HTERT-HM (cell line): ENCODE measurements around the genes AACS and TMEM132B.

- RRBS, result 52% methylated on average over 4 of the region's 19 CpGs
Observed at GRCh38 chr12:124490747-124491505, 76.5 kb downstream of the NCOR2 start.

DNA sequence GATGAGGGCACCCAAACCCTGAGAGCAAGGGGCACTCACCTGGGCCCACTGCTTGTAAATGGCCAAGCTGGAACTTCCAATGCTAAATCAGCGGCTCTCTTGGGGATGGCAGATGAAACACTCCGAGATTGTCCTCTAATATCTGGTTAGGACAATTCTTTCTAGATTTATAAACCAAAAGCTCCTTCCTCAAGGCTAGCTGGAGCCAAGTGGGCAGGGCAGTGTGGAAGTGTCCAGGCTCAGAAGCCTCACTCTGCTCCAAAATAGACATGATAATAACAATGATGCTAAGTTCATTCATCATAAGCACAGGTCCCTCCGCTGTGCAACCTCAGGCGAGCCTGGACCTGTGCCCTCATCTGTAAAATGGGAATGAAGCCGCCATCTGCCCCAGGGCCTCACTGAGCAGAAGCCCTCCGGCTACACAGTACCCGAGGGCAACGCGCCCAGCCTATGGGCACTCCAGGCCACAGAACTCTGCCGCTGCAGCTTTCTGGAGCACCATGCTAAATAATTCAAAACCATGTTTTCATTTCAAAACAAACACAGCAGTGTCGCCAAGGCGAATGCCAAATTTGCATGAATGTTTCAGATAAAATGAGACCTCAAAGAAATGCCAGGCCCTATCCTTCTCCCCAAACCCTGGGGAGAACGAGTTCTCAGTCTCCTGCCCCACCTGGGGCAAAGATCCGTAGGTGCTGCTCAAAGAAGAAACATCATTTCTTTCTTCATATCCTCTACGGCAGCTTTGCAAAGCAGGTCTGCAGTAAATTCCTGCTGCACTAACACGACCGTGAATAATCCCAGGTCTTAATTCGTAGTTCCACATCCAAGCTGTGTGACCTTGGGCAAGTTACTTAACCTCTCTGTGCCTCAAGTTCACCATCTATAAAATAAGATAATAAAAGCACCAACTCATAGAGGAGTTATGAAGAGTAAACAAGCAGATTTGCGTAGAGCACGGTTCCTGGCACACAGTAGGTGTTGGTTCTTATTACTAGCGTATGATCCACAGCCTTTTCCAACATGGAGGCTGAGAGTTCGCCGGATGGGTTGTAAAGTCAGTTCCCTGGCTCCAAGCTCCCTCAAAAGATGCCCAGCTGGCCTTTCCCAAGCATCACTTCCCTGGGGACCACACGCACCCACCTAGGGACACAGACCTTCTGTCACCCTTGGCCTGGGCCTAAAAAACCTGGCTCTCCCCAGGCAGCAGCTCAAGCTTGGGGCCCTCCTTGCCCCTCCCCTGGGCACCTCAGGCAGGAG, 3.9 kb downstream of the NCOR2 start:
- RRBS, result no CpG with 5 or more reads among the region's 24 CpGs

- RRBS, result 1% methylated on average over 14 of the region's 45 CpGs
Observed at GRCh38 chr12:124566142-124566847, 1.1 kb downstream of the NCOR2 start.

DNA sequence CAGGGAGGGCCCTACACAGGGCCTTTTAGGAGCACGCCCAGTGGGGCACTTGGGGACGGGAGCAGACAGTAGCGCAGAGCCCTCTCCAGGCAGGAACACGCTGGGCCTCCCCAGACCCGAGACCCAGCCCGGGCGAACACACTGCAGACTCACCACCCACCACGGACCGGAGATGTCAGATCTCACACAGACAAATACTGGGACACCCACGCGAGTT, 529 bp upstream of the NCOR2 start:
- RRBS, result 11% methylated on average over 3 of the region's 11 CpGs

DNA sequence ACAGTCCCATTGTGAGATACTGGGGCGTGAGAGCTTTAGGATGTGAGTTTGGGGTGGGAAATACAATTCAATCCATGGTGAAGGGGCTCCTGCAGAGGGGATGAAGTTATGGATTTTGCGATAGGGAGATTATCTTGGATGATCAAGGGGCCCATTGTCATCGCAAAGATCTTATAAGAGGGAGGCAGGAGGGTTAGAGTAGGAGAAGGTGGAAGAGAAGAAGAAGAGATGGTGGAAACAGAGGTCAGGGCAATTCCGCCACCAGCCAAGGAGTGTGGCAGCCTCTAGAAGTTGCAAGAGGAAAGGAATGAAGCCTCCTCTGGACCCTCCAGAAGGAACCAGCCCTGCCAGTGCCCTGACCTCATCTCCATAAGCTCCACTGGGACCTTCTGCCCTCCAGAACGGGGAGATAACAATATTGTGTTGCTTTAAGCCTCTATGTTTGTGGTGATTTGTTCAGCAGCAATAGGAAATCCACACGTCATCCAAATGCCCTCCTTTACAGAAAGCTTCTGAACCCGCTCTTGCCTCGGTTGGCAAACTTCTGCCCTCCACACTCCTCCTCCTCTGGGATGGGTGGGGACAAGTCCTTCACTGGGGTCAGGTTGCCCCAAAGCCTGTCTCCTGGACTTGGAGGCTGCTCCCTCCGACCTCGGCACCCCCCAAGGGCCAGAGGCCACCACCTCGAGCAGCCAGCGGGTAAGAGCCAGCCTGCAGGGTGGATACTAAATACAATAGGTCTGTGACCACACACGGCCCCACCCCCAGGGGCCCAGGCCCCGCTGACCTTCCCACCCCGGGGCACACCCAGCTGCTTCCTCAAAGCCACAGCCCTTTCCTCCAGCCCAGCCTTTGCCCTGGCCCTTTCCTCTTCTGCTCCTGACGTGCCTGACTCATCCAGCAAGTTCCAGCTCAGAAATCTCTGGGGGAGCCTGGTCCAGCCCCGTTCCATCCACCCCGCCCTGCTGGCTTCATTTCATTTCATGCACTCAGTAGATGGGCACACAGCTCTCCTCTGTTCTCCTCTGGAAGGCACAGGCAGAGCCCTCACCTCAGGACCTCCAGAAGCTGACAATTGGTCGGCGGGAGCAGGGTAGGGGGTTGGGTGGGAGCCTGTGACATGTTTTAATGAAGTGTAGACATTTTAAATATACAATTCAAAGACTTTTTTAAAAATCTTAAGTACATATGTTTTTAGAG, 58.6 kb upstream of the NCOR2 start:
- RRBS, result no CpG with 5 or more reads among the region's 20 CpGs

DNA sequence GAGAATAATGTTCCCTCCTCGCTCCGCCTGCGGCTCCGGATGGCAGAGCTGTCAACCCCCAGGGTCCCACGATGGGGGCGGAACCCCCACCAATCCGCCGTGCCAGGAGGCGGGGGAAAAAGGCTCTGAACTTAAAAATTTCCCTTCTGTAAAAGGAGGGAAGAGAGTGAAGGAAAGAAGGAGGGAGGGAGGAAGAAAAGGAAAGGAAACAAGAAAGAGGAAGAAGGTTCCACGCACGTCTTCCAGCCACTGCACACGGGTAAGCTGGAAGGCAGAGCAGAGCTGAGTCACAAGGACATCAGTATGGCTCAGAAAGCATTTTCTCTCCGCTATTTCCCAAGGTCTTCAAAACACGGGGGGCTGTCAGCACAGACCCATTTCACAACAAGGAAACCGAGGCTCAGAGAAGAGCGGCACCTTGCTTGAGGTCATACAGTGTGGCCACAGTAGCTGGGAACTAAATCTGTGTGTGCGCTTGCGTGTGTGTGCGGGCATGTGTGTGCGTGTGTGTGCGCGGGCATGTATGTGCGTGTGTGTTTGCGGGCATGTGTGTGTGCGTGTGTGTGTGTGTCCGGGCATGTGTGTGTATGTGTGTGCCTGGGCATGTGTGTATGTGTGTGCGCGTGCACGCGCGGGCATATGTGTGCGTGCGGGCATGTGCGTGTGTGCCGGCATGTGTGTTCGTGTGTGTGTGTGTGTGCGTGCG, 108.9 kb upstream of the NCOR2 start:
- RRBS, result 89% methylated on average over 5 of the region's 38 CpGs

GRCh38 chr12:124797138-124797902, 66.3 kb downstream of the SCARB1 start:
- RRBS, result 63% methylated on average over 2 of the region's 21 CpGs

GRCh38 chr12:124828177-124829211, 35.2 kb downstream of the SCARB1 start:
- RRBS, result no CpG with 5 or more reads among the region's 22 CpGs

DNA sequence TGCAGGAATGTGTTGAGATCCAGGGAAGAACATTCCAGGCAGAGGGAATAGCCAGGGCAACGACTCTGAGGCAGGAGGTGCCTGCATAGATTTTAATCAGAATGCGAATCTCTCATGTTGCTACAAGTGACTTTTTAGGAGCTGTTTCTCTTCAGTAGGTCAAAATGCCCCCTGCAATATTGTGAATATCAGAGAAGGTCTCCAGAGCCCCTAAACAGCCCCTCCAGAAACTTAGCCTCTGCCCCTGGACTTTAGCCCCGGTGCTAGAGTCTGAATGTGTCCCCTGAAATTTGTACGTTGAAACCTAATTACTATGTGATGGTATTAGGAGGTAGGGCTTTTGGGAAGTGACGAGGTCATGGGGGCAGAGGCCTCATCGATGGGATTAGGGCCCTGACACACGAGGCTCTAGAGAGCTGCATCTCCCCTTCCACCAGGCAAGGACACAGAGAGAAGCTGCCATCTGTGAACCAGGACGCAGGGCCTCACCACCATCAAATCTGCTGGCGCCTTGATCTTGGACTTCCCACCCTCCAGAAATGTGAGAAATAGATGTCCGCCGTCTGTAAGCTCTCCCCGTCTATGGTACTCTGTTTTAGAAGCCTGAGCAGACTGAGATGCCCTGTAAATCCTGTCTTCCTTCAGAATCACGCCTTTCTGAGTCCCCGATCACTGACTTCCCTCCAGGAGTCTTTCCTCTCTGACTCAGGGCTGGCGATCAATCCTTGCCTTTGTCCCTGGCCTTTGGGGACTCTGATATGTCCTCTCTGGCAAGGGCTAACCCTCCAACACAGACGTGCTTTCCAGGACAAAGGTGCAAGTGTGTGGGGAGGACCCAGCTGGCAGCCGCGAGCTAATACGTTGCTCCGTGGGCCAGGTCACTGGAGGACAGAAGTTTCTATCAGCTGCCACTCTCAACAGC, 8.1 kb upstream of the SCARB1 start:
- RRBS, result no CpG with 5 or more reads among the region's 20 CpGs

DNA sequence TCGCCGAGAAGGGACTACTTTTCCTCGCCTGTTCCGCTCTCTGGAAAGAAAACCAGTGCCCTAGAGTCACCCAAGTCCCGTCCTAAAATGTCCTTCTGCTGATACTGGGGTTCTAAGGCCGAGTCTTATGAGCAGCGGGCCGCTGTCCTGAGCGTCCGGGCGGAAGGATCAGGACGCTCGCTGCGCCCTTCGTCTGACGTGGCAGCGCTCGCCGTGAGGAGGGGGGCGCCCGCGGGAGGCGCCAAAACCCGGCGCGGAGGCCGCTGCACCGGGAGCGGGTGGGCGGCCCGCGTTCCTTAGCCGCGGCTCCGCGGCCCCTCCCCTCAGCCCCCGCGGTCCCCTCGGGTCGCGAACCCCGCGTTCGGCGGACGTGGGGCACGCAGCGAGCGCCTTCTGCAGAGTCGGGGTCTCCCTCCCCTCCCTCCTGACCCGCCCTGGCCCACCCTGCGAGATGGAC, 301 bp upstream of the UBC start:
- RRBS, result 1% methylated on average over 11 of the region's 52 CpGs

- RRBS, result no CpG with 5 or more reads among the region's 6 CpGs
Observed at GRCh38 chr12:124915573-124916194, 1.2 kb upstream of the UBC start.

DNA sequence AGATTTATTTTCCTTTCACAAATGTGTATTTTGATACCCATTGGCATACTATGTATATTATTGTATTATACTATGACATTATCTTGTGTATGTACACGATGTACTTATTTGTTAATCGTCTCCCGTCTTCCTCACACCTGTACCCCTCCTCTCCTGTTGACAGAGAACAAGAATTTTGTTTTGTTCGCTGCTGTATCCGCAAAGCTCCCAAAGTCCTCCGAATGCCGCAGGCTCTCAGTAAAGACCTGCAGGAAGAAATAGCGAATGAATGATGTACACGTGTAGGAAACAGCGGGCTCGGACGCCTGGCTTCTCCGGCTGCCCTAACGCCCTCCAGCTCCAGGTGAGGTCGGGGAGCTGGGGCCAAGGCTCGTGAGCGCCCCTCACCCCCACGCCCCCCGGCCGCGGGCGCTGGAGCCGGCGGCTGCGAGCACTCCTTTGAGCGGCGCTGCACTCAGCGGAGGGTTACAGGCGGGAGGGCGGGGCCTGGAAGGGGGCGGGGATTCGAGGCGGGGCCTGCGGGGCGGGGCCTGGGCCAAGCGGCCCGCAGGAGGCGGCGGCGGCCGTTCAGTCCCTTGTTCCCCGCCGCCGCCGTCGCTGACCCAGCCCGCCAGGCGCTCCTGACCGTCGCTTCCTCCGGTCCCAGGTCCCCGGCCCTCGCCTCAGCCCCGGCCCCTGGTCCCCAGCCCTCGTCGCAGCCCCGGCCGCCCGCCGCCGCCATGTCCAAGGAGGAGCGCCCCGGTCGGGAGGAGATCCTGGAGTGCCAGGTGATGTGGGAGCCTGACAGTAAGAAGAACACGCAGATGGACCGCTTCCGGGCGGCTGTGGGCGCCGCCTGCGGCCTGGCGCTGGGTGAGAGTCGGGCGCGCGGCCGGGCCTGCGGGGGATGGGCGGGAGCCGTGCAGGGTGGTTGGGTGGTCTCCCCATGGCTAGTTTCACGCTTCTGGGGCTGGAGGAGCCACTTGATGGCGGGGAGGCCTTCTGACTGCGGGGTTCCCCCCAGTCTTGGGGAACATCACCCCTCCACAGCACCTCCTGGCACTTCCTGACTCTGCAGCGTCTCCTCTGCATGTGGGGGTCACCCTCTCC, at the start of gene AACS:
AACS (plus strand) TSS at position 570 of the 1,089 bp plus-strand sequence.
- RRBS, result 1% methylated on average over 27 of the region's 84 CpGs

DNA sequence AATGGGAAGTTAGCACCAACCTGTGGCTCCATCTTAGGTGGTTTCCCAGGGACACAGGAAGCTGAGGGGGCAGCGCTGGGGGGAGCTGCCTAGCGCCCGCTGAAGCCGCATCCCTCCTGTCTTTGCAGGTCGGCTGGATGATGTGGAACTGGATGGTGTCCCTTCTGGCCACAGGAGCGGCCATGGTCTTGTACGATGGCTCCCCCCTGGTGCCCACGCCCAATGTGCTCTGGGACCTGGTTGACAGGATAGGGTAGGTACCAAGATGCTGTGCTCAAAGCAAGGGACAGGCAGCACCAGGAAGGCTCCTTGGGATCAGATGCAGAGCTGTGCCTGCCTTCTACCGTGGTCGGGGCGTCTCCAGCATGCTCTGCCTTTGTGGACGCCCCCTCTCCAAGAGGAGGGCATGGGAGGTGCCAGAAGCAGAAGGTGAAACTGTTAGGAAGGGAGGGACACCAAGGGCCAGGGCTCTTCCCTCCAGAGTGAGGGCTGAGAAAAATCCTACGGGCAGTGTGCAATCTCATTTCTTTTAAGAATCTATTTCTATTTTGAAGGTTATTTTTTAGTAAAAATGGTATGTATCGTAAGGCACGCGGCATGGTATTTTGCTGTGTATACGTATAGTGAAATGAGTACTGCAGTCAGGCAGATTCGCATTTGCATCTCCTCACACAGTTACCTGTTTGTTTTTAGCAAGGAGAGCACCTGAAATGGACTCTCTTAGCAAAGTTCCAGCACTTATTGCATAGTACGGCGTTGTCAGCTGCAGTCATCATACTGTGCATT, 53.5 kb downstream of the AACS start:
- RRBS, result no CpG with 5 or more reads among the region's 20 CpGs

- RRBS, result 1% methylated on average over 59 of the region's 98 CpGs
Observed at GRCh38 chr12:125186145-125186759, at the start of gene TMEM132B. TMEM132B (plus strand) TSS chr12:125186386.

- RRBS, result 10% methylated on average over 2 of the region's 69 CpGs
Observed at GRCh38 chr12:126190952-126192074, 1005.1 kb downstream of the TMEM132B start.

DNA sequence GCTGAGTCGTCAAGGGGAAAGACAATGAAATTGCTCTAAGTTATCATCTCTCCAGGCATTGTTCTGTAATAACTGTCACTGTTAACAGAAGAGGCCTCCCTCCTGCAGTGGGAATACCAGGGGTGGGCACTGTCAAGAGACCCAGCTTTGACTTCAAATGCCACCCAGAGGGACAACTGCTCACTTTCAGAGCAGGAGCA, 1256.1 kb downstream of the TMEM132B start:
- RRBS, result no CpG with 5 or more reads among the region's 1 CpG

DNA sequence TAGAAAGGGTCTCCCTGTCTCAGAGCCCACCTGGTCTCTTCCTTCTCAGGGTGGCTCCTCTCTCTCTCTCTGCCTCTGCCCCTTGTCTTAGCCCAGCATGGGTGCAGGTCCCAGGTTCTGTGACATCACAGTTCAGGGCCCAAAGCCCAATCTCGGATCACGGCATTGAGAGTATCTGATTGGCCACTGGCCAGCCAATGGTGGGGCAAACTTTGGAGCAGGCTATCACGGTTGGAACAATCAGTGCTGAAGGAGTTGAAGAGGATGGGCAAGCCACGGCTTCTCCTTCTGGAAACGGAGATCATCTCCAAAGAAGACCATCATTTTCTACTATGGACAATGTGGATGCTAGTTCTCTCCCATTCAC, 1504.0 kb downstream of the TMEM132B start:
- RRBS, result no CpG with 5 or more reads among the region's 5 CpGs

GRCh38 chr12:127237094-127237652, 1029.8 kb upstream of the TMEM132C start:
- RRBS, result no CpG with 5 or more reads among the region's 10 CpGs

DNA sequence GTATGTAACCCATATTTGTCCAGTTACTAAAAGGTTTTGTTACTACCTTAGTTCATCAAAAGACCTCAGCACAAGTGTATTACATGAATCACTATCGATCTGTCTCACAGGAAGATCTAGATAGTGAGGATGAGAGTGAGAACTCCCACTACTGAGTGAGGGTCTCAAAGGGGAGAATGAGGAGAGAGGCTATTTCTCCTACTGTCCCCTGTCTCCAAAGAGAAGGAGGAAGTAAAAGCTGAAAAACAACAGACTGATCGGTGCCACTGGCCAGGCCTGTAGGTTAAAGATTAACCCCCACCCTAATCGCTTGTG, 778.1 kb upstream of the TMEM132C start:
- RRBS, result no CpG with 5 or more reads among the region's 3 CpGs

DNA sequence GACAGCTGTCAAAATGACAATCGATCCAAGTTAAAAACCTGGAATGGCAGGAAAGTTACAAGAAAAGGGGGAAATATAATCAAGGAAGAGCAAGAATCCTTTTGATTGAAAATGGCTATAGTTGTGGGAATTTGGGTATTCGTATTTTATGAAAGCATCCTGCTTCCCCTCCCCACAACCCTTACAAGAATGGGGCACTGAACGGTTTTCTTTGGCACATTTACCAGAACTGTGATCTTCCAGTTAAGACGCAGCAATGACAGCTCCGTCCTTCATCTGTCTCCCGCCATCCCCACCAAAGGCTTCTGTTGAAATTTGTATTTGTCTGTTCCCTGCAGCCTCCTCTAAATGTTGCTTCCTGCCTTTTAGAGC, 738.6 kb upstream of the TMEM132C start:
- RRBS, result no CpG with 5 or more reads among the region's 6 CpGs